Astrocyte (in vitro differentiated cells and primary cell): ENCODE measurements around the gene PI4K2A.

- PRO-cap: bidirectional peak, plus-strand start at chr10:97400290, minus-strand start at chr10:97400202
- RRBS, 2 experiments: no CpG with 5 or more reads among the region's 19 CpGs
Observed at GRCh38 chr10:97399978-97400633, 1.0 kb downstream of the RRP12 start.

DNA sequence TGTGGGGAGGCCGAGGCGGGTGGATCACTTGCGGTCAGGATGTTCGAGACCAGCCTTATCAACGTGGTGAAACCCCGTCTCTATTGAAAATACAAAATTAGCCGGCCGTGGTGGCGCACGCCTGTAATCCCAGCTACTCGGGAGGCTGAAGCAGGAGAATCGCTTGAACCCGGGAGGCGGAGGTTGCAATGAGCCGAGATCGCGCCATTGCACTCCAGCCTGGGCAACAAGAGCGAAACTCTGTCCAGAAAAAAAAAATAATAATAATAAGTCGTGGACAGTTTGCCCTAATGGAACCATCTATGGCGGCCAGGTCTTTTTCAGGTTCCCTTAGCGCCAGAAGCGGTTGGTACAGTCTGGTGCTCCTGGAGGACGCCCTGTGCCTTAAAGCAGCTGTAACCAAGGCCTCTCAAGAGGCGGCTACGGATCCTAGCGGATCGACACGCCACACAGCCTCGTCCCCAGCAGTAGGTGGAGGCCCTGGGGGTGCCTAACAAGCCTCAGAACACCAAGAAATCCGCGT, 858 bp downstream of the PGAM1 start:
- PRO-cap: no peak
- RRBS, 2 experiments: no CpG with 5 or more reads among the region's 31 CpGs

DNA sequence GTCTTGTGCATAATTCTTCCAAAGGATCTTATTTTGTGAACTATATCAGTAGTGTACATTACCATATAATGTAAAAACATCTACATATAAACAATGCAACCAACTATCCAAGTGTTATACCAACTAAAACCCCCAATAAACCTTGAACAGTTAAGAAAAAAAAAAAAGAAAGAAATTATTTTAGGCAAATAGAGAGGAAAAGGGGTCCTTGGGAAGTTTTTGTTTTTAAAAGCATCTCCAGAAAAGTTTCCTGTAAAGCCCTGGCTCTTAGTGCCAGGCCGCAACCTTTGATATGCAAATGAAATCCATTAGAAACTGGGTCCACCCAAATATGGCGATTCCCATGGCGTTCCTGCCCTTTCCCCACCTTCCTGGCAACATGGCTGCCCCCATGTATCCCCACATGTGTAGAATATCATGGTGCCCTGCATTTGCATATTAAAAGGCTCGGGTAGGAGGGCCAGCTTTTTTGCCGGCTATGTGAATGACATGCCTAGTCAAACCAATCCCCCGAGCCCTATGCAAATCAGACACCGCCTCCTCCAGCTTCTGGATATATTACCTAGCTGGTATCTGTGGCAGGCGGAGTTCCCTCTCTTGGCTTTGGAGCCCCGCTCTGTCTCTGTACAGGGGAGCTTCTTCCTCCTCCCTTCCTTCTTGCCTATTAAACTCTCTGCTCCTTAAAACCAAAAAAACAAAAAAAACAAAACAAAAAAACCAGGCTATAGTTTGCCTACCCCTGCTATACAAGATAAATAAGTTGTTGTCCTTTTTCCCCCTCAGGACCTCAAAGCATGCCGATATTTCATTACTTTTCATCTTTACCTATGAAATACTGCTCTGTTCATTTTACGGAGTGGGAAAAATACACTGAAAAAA, 18.3 kb downstream of the MMS19 start:
- PRO-cap: no peak
- RRBS, 2 experiments: no CpG with 5 or more reads among the region's 11 CpGs

GRCh38 chr10:97640192-97641221, at the start of gene PI4K2A:
PI4K2A (plus strand) TSS chr10:97640671.
- PRO-cap: unidirectional peak, plus-strand start at chr10:97640674; unidirectional peak, plus-strand start at chr10:97640734; bidirectional peak, plus-strand start at chr10:97641413, minus-strand start at chr10:97641133
- RRBS, 2 experiments: 1 to 2% methylated on average over 29 to 39 of the region's 97 CpGs

- PRO-cap: bidirectional peak, plus-strand start at chr10:97641413, minus-strand start at chr10:97641133
- RRBS, 2 experiments: no CpG with 5 or more reads among the region's 23 CpGs
Observed at GRCh38 chr10:97641222-97641973, 927 bp downstream of the PI4K2A start.

GRCh38 chr10:97648354-97649563, 8.3 kb downstream of the PI4K2A start:
- PRO-cap: unidirectional peak, minus-strand start at chr10:97649078
- RRBS, 2 experiments: no CpG with 5 or more reads among the region's 7 CpGs

DNA sequence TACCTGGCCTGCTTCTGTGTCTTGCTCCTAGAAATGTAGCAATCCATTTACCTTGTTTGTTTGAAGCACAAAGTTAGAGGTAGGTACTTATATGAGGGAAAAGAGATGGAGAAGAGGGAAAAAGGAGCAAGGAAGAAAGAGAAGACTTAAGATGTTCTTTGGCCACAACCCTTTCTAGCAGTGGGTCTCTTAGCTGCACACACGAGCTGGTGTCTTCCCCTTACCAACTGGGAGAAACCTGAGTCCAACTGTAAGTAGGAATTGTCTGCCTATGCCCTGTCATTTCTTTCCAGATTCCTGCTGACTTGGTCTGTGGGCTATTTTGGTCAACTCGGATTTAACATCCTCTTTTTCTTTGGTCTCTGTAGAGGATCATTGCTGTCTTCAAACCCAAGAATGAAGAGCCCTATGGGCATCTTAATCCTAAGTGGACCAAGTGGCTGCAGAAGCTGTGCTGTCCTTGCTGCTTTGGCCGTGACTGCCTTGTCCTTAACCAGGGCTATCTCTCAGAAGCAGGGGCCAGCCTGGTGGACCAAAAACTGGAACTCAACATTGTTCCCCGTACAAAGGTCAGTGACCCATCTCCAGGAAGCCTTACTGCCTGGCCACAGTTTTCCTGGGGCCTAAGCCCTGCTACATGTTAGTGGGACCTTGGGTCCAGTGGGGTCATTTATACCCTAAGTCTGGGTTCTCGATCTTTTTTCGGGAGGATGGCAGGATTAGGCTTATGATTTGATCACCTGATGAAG, 10.3 kb downstream of the PI4K2A start:
- PRO-cap: no peak
- RRBS, 2 experiments: no CpG with 5 or more reads among the region's 6 CpGs

DNA sequence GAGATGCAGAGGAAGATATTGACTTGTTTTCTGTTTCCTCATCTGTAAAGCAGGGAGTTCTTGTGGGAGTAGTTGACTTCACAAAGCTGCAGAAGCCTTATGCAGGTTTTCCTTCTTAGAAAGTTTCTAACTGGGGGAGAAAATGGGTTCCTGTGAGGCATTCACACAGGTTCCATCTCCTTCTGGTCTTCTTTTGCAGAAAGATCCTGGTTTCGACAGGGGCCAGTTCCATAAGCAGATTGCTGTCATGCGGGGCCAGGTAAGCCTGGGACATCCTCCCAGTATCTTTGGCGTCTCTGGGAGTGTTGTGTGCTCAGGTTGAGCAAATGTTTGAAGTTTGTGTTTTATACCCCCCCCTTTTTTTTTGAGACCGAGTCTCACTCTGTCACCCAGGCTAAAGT, 20.2 kb downstream of the AVPI1 start:
- PRO-cap: no peak
- RRBS, 2 experiments: no CpG with 5 or more reads among the region's 4 CpGs

GRCh38 chr10:97681956-97682519, 5.0 kb downstream of the AVPI1 start:
- PRO-cap: no peak
- RRBS, 2 experiments: no CpG with 5 or more reads among the region's 4 CpGs

GRCh38 chr10:97761448-97761927, 10.3 kb downstream of the SFRP5 start:
- PRO-cap: no peak
- RRBS, 2 experiments: no CpG with 5 or more reads among the region's 7 CpGs

DNA sequence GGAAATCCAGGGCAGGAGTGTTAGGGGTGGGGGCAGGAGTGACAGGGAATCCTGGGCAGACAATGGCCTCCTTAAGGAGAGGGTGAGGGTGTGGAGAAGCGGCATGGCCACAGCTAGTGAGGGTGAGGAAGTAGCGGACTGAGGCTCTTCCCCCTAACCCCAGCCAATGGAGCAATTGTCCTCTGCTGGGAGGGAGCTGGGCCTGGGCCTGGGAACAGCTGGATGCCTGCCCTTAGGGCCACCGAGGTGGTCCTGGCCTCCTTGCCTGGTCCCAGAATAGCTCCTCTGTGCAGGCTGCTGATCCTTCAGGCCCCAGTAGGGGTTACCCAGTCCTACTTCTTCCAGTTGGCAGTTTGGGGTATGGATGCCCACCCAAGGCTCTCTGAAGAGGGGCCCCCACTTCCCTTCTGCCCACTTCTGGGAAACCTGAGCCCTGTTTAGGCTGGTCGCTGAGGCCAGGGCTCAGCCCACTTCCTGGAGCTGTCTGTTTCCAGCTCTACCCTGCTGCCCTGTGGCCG, 9.4 kb upstream of the SFRP5 start:
- PRO-cap: no peak
- RRBS, 2 experiments: 0% methylated on average over 1 of the region's 5 CpGs; no CpG with 5 or more reads in 1 of the 2 experiments

GRCh38 chr10:97842177-97842425, 7.5 kb upstream of the GOLGA7B start:
- PRO-cap: no peak
- RRBS, 2 experiments: no CpG with 5 or more reads among the region's 3 CpGs

DNA sequence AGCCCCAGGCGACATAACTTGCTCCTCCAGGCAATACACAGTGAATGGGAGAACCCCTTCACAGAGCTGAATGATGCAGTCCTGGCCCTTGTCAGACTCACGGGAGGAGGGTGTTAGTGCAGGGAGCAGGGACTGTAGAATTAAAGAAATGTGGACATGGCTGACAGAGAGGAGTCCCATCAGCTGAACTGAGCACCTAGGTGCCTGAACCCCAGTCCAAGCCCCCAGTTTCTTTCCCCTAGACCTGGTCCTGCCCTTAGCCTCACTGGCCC, 809 bp upstream of the LOXL4 start:
- PRO-cap: no peak
- RRBS, 2 experiments: no CpG with 5 or more reads among the region's 2 CpGs

DNA sequence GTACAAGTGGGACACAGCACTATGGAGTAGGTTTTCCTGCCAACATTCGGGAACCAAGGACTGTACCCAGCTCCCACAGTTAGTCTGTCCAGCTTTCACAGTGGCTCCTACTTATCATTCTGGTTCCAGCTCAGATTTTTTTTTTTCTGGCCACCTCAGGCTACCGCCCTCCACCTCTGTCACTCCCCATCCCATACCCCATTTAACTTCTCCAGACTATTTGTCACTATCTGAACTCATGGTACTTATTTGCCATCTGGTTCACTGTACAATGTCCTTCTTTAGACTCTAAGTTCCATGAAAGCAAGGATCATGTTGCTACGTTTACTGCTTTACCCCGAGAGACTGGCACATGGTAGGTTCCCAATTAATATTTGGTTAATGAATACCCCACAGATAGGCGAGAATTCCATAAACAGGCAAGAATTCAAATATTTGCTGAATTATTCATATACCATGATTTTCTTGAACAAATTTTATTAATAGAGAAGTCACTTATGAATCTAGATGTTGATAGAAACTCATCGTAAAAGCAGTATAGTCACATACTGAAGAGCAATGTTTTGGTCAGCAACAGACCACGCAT, 9.8 kb downstream of the HPS1 start:
- PRO-cap: no peak
- RRBS, 2 experiments: no CpG with 5 or more reads among the region's 7 CpGs

DNA sequence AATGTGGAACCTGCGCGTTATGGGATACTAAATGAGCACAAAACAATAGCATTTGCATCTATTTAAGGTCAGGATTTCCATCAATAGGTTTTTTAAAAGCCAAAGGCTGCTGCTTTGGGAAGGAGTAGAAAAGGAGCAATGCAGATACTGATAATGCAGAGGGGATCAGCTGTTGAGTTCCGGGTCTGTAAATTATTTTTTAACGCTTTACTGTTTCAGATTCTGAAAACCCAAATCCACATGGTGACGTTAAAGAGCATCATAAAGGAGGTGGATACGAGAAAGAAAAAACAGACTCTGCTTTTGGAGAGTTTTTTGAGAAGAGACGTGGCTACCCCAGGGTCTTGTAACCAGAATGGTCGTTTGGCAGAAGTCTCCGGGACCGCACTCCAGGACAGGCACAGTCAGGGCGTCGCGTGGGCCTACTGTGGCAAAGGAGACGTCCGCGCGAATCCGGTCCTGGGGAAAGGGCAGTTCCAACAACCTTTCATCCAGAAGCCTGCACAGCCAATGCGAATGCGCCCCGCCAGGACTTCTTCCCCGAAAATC, 2.2 kb downstream of the HPSE2 start:
- PRO-cap: no peak
- RRBS, 2 experiments: 4 to 5% methylated on average over 8 of the region's 22 CpGs

GRCh38 chr10:99410707-99411148, 19.7 kb downstream of the GOT1 start:
- PRO-cap: no peak
- RRBS, 2 experiments: no CpG with 5 or more reads among the region's 2 CpGs

DNA sequence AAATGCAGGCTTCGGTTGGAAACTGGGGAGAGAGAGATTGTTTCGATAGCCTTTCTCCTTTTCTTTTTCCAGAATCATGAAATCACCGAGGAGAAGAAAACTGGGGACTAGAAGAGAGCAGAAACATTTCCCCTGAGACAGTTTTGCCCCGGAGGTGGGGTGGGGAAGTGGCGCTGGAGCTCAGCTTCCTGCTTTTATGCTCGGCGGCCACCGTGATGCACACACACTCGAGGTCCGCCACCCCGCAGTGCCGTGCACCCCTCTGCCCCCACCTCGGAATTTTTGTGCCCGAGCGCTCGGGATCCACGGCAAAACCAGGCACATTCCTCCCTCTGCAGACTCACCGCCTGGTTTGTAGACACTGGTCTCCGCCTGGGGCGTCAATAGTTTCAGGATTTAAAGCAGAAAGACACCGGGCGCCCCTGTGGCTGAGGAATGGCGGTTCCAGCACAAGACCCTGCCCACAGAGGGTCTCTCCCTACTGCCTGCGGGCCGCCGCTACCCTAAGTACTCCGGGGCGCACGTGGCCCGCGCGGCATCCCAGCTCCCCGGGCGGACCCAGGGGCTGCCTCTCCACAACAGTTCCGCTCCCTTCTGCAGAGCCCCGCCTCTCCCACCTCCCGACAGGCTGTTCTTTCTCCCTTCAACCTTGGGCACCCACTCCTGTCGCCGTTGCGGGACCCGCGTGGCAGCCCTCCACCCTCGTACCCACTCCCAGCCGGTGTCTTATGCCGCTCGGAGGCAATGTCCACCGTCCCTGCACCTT, 1.9 kb upstream of the NKX2-3 start:
- PRO-cap: no peak
- RRBS, 2 experiments: 3 to 4% methylated on average over 7 to 13 of the region's 47 CpGs

- PRO-cap: bidirectional peak, plus-strand start at chr10:99620744, minus-strand start at chr10:99620430; bidirectional peak, plus-strand start at chr10:99620857, minus-strand start at chr10:99620973; bidirectional peak, plus-strand start at chr10:99621097, minus-strand start at chr10:99621210
- RRBS, 2 experiments: 1 to 3% methylated on average over 13 to 19 of the region's 61 CpGs
Observed at GRCh38 chr10:99620640-99621179, 471 bp upstream of the SLC25A28 start.

- PRO-cap: bidirectional peak, plus-strand start at chr10:99621097, minus-strand start at chr10:99621210; bidirectional peak, plus-strand start at chr10:99621438, minus-strand start at chr10:99621288; bidirectional peak, plus-strand start at chr10:99621957, minus-strand start at chr10:99621750
- RRBS, 2 experiments: 1 to 3% methylated on average over 18 to 21 of the region's 39 CpGs
Observed at GRCh38 chr10:99621180-99621833, 1.1 kb upstream of the SLC25A28 start.

DNA sequence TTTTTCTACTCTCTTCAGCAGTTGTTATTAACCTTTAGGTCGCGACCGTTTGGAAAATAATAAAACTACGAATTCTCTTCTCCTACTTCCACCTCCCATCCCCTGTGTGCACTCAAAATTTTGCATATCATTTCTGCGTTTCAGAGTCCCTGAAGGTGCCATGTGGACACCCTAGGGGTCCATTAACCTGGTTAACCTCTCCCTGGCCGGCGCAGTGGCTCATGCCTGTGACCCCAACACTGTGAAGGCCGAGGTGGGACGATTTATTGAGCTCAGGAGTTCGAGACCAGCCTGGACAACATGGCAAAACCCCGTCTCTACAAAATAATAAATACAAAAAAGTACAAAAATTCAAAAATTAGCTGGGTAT, 1.6 kb upstream of the SLC25A28 start:
- PRO-cap: bidirectional peak, plus-strand start at position 124 of the sequence, minus-strand start outside the sequence
- RRBS, 2 experiments: no CpG with 5 or more reads among the region's 11 CpGs